Iris pigment epithelial cell (primary cell): ENCODE measurements around a stretch of chr6.

- RRBS, result no CpG with 5 or more reads among the region's 6 CpGs
These were observed 52.6 kb downstream of the SYNJ2 start for GRCh38 chr6:158034279-158034673.

- RRBS, result 95% methylated on average over 2 of the region's 32 CpGs
These were observed 62.3 kb downstream of the SYNJ2 start for GRCh38 chr6:158043654-158044596.

GRCh38 chr6:158046692-158047470 is 65.2 kb downstream of the SYNJ2 start:
- RRBS, result no CpG with 5 or more reads among the region's 19 CpGs

- RRBS, result no CpG with 5 or more reads among the region's 6 CpGs
These were observed 91.9 kb downstream of the SYNJ2 start for GRCh38 chr6:158073495-158074124.

DNA sequence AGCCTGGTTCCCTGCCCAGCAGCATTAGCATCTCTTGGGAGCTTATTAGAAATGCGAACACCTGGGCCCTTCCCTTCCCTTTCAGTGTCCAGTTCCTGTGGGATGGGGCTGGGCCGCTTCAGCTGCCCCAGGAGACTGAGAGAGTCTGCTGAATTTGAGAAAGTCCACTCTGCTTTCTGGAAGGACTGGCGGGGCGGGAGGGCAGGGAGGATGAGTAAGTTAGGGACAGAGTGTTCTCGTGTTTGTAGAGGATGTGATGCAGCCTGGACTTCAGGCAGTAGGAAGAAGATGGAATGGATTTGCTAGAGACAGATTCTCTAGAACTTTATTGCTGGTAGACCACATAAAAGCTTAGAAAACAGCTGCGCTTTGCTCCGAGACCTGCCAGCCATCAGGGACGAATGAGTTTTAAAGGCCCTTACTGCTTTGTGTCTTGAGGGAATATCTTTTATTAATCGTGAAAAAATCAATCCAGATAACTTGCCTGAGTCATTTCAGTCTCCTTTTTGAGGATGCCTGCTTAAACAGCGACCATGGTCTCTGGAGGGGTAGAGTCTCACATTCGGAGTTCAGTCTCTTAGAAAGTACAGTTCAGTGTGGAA is 994 bp upstream of the TULP4 start:
- RRBS, result no CpG with 5 or more reads among the region's 11 CpGs

GRCh38 chr6:158379170-158379870 is 67.1 kb downstream of the TULP4 start:
- RRBS, result no CpG with 5 or more reads among the region's 7 CpGs

DNA sequence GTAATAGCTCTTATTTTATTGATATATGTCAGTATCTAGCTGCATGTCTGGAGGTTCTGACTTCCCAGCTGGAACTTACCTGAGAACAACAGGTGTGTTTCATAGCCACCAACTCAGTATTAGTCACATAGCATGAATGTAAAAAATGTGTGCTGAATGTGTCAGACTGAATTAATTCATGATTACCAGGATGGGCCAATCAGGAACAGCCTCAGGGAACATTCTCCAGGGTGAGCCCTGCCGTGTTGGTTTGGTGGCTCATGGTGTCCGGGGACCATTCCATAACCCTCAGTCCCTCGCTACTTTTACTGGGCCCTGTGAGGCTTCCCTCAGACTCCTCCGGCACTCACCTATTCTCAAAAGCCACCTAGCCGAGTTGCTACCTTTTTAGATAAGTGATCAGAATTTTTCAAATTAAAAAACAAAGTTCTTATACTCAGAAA is 99.8 kb downstream of the TULP4 start:
- RRBS, result 70% methylated on average over 3 of the region's 5 CpGs

DNA sequence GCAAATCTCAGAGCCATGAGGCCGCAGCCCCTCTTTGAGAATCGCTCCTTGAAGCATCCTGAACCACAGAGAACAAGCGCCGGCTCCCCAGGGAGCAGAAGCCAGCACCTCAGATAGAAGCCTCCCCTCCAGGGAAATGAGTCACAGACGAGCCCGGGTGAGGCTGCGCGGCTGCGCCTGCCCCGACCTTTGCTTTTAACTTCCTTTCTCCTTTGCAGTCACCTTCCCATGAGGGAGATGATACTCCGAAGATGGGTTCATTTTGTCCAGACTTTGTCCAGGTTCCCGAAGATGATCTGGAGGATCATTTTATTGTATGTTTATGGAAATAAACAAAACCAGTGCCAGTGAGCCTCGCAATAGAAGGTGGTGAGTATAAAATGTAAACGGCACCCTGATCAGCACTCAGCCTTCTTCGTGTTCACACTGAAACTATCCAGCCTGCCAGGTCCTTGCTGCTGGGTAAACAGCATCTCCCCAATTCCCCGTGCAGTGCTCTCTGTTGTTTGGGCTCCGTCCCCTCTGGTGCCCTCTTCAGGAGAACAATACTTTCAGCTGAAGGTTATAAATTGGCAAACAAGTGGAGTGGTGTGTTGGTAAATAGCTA is 41.6 kb upstream of the TMEM181 start:
- RRBS, result 1% methylated on average over 3 of the region's 17 CpGs

DNA sequence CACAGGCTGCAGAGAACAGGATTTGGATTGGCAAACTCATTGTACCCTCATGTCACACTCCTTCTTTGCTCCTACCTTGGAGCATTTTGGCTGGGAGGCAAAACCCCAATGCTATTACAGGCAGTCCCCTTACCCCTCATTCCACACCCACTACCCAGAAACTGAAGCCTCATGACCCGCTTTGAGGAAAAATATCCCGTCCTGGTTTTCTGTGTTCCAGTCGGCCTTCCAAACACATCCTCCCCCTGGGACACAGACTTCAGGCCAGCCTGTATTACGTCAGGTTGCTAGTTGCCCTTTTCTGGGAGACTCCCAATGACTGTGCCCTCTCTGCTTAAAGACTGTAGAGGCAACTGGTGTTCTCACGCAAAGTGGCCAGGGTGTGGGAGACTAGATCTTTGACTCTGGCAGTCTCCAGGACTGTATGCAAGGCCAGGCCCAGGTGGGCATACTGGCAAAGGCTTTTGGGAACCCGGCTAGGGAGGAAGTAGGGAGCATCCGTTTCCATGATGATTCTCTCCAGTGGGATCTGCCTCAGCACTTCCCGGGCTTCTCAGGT is 35.1 kb downstream of the DYNLT1 start:
- RRBS, result 96% methylated on average over 2 of the region's 8 CpGs

GRCh38 chr6:158635319-158636158 is 9.0 kb downstream of the DYNLT1 start:
- RRBS, result no CpG with 5 or more reads among the region's 11 CpGs

GRCh38 chr6:158648646-158649163 is 1.1 kb upstream of the SYTL3 start:
- RRBS, result no CpG with 5 or more reads among the region's 5 CpGs

- RRBS, result 80% methylated on average over 1 of the region's 12 CpGs
These were observed 37.3 kb downstream of the SYTL3 start for GRCh38 chr6:158686751-158688050.

- RRBS, result no CpG with 5 or more reads among the region's 15 CpGs
These were observed 68.0 kb downstream of the SYTL3 start for GRCh38 chr6:158717632-158718542.

DNA sequence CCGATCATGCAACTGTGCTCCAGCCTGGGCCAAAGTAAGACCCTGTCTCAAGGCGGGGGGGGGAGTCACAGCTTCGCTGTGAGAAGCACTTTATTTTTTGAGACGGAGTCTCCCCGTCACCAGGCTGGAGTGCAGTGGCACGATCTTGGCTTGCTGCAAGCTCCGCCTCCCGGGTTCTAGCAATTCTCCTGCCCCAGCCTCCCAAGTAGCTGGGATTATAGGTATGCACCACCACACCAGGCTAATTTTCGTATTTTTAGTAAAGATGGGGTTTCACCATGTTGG is 54.1 kb downstream of the EZR start:
- RRBS, result no CpG with 5 or more reads among the region's 9 CpGs

DNA sequence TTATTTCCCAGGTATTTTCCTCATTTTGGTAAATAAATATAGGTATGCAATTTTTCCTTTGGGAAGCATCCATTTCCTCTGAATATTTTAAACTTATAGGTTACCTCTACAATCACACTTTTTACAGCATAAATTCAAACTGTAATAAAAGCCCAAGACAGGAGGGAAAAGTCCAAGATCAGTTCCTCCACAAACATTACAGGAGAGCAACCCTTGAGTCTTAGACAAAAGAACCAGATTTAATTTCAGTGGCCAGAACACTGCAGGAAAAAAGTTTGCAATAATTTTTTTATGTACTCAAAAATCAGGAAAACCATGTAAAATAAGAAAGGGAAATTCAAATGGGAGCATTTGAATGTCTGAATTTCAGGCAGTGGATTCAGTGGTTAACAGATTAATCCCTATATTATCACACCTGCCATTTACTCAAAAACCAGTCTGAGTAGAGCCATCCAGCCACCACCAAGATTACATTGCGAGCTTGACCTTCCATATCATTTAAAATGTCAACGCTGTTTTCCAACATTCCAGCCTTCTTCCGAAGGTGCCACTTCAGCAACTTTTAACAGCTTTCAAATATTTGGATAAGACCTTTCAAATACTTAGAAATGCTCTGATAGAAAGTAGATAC is 22.0 kb downstream of the EZR start:
- RRBS, result no CpG with 5 or more reads among the region's 3 CpGs

GRCh38 chr6:158801362-158802292 is 17.5 kb downstream of the EZR start:
- RRBS, result no CpG with 5 or more reads among the region's 10 CpGs

GRCh38 chr6:158853103-158854242 is 34.3 kb upstream of the EZR start:
- RRBS, result 0% methylated on average over 1 of the region's 19 CpGs

DNA sequence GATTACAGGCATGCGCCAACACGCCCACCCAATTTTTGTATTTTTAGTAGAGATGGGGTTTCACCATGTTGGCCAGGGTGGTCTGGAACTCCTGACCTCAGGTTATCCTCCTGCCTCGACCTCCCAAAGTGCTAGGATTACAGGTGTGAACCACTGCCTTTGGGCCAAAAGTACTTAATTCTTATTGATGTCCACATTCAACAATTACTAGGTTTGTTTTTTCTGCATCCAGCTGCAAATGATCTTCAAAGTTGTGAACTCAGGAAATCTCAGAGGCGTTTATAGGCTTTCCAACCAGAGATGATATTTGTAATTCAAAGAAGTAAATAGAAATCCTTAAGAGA is 49.4 kb upstream of the EZR start:
- RRBS, result no CpG with 5 or more reads among the region's 4 CpGs

DNA sequence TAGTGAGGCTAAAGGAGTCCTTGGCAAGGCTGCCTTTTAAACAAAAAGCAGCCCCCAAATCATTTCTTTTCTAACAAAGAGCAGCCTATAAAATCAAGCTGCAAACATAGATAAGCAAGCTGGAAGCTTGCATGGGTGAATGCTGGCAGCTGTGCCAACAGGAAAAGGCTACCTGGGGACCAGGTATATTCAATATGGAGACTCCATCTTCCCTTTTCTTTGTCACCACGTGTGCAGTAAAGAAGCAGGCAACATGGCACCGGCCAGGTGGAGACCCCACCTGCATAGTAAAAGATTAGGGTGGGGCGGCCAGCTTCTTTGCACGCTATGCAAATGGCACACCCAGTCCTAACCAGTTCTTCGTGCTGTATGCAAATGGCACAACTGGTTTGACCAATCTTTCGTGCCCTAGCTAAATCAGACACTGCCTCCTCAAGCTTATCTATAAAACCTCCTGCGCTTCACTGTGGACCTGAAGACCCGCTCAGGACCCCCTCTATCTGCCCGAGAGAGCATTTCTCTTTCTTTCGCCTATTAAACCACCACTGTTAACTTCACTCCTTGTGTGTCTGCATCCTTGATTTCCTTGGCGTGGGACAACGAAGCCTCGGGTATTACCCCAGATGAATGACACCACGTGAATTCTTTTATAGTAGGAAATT is 88.7 kb upstream of the EZR start:
- RRBS, result no CpG with 5 or more reads among the region's 14 CpGs

DNA sequence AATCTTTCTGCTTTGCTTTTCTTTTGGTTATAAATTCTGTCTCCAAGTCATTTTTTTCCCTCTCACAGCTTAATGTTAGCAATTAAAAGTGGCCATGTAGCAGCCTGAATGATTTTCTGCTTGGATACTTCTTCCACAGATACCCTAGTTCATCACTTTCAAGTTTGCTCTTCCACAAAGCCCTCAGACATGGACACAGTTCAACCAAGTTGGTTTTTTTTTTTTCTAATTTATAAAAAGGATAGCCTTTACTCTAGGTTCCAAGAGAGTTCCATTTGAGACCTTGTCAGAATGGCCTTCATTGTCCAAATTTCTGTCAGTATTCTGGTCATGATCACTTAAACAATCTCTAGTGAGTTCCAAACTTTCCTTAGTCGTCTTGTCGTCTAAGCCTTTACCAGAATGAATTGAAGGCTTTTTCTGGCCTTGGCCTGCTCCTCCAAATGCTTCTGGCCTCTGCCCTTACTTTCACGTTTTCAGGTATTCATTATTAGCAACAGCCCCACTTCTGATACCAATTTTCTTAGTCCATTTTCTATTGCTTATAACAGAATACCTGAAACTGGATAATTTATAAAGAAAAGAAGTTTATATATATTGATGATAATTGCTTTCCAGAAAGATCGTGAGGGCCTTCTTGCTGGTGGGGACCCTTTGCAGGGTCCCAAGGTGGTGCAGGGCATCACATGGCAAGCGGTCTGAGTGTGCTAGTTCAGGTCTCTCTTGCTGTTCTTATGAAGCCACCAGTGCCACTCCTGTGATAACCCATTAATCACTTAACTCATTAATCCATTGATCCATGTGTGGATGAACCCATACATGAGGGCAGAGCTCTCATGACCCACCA is 39.8 kb downstream of the RSPH3 start:
- RRBS, result no CpG with 5 or more reads among the region's 5 CpGs